SJSA1 (cell line): ENCODE measurements around the genes CCDC22, CENPVL3, GSPT2, XAGE1A and XAGE5.

DNA sequence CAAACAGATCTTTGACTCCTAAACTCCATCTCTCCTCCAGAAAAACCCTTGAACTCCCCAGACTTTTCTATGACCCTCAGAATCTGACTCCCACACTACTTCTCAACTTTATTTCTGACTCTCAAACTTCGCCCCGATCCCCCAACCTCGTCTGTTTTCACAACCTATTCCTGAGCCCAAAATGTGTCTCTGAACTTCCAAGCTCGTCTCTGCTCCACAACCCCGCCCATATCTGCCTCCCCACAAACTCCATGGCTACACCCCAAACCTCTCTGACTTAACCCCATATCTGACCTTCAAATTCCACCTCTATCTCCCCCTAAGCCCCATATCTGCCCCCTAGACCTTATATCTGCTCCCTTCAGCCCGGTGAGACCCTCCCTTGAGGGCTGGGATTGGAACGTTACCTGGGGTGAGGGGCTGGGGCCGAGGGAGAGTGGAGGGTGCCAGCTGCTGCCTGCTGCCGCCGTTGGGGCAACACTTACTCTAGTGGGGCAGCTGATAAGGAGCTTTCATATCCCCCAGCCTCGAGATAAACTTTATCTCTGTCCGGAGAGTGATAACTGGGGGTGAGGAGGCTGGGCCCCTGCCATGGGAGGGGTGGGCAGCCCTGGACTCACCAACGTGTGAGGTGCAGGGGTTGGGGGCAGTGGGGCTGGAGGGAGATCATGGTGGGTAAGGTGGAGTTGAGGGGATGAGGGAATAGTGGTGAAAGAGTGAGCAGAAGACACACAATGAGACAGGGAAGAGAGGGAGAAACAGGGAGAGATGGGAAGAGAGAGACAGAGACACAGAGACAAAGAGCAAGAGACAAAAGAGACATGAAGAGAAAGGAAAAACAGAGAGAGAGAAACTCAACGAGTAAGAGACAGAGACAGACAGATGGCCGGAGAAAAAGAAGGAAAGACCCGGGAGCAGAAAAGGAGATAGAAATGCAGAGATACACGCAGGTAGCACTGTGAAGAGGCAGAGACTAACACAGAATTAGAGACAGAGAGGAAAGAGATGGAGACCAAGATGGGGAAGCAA lies 1.4 kb downstream of the GATA1 start:
- RAMPAGE, long total RNA, result no peak

DNA sequence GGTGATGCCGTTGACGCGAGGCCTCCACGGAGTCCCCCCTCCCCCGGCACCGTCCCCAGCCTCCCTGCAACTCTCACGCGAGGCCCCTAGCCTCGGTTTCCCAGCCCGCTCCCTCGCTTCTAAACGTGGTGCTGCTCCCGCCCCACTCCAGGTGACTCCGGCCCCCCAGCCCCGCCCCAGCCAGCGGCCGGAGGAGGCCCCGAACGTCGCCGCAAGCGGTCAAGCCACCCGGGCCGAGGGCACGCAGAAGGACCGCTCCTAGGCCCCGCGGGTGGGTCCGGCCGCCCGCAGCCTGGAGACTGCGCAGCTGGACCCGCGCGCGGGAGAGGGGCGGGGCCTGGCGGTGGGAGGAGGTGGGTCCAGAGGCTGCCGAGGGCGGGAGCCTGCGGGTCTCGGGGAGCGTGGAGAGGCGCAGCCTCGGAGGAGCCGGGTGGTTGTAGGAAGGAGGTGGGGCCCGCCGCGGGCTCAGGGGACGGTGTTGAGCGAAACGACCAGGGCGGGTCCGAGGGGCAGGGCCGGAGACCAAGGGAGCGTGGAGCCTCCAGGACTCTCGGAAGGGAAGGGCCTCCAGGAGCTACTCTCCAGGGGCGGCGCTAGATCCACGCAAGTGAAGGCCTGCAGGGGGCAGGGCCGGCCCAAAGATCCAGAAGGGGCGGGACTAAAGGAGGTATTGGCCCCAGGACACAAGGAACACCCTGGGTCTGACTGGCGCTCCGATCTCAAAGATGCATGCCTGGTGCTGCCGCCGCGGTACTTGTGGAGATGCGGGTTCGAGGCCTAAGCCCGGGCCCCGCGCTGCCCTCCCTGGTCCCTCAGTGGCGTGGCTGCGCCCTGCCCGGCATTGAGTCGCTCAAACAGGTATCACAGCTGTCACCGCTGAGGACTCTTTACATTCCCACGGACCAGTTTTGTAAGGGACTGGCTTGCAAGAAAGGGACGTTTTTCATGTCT lies 6.1 kb downstream of the TIMM17B start:
- RAMPAGE, long total RNA, result no peak

GRCh38 chrX:48896390-48896777 lies 1.2 kb downstream of the TIMM17B start:
- RAMPAGE, long total RNA, result no peak

DNA sequence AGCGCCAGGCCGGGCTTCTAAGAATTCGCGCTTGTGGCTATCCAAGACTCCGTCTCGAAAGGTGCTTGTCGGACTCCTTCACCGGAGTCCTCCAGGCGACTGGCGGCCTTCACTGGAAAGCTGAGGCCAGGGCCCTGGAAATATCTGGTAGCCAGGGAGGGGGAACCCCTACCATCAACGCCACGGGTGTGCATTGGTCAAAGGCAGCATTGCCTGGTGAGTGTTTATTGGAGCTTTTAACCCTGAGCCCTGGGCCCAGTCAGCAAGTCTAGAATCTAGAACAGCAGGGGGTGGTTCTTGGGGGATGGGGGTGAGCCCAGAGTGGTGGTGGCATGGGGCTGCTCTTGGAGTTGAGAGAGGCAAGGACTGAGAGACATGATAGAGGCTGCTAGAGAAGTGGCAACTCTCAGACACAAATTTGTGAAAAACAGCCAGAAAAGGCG lies 629 bp upstream of the PIM2 start:
- RAMPAGE, long total RNA, result no peak

DNA sequence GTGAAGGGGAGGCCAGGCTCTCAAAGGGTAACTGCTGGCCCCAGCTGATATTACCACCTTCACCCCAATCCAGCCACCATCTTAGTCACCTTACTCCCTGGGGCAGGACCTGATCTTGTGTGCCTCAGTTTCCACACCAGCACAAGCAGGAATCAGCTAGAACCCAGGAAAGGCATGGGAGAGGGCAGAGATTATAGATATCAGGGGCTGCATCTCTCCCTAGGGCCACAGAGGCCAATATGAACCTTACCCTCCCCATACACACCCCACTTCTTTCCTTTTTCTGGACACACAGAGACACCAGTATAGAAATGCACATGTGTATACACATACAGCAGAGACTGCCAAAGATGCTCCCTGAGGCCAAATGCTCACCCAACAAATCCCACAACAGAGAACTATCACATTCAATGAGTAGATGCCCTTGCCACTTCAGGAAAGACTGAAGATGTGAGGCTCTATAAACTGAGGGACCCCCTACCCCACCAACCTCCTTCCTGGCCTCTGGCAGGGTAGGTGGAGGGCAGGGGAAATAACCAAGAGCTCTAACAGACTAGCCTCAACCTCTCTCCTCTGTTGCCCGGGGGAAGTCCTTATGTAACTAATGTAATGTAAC lies 18.1 kb downstream of the OTUD5 start:
- RAMPAGE, long total RNA, result no peak

DNA sequence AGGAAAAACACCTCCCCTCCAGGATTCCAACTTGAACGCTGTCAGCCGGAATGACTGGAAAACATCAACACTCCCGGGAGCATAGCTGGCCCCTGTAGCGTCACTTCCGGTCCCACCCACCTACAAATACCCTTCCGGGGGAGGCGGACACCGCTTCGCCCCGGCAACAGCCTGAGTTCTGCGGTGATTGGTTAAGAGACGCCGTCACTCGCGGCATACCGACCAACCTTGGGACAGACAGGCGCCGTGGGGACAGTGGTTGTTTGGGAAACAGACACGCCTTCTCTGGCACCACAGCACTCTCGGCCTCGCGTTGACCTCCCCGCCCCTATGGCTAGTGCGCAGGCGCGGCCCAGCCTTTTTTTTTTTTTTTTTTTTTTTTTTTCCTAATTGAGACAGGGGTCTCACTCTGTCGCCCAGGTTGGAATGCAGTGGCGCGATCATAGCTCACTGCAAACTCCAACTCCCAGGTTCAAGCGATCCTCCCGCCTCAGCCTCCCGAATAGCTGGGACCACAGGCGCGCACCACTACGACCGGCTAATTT lies 948 bp upstream of the OTUD5 start:
- RAMPAGE, long total RNA, result no peak

DNA sequence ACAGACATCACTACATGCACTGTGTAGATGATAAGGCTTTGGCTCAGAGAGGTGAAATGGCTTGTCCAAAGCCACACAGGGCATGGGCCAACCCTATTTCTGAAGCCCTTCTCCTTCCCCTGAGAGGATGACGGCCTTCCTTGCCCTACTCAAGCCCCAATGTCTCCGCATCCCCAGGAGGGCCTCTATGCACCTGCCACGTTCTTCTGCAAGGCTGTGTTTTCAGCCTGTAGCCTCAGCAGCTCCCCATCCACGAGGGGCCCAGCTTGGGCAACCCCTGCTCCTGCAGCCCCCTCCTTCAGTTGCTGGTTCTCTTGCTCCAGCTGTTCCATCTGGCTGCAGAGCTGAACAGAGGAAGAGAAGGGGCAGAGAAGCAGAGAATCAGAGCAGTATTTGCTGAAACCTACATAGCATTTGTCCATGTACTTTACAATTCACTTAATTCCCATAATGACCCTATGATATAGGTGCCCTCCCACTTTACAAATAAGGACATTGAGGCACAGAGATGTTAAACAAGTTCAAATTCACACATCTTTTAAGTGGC lies 8.8 kb downstream of the GRIPAP1 start:
- RAMPAGE, long total RNA, result no peak

- RAMPAGE, long total RNA, result no peak
These were observed 18.4 kb upstream of the GPKOW start for GRCh38 chrX:49141645-49142526.

DNA sequence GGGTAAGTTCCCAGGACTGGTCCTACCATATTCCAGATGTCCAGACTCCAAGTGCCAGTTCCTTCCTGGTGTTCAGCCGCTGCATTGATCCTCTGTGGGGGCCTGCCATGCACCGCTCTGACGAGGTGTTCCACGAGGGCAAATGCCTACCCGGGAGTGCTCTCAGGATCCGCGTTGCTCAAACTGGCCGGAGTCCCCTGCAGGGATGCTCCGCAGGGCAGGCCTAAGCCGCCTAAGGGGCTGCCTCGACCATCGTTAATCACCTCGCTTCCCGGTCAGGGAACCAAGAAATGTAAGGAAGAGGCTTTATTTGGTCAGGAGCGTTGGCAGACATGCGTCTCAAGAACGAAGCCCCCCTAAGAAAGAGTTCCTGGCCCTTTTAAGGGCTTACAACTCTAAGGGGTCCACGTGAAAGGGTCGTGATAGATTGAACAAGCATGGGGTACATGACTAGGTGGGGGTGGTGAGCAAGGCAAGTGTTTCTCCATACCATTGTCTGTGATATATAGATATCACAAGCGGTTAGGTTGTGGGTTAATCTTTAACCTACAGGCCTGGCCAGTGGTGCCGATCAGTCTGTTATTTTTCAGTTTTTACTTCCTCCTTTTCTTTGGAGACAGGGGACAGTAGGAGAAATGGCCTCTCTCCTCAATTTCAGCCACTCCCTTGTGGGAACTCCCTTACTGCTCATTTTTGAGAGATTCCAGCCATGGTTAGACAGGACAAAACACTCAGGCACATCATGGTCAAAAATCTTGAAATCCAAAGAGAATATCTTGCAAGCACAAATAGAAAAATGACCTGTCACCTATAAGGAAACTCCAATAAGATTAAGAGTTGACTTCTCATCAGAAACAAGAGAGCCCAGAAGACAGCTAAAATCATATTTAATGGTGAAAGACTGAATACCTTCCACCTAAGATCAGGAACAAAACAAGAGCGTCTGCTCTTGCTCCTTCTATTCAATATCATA lies 13.9 kb upstream of the MAGIX start:
- RAMPAGE, long total RNA, result no peak

- RAMPAGE, long total RNA, result no peak
These were observed 6.5 kb downstream of the PLP2 start for GRCh38 chrX:49178171-49178608.

GRCh38 chrX:49235207-49235853 lies at the start of gene CCDC22:
CCDC22 (plus strand) TSS chrX:49235470.
- RAMPAGE, long total RNA, result start-site peak on the plus strand at chrX:49235470-49235534, 23 and 5 reads in 2 replicates

DNA sequence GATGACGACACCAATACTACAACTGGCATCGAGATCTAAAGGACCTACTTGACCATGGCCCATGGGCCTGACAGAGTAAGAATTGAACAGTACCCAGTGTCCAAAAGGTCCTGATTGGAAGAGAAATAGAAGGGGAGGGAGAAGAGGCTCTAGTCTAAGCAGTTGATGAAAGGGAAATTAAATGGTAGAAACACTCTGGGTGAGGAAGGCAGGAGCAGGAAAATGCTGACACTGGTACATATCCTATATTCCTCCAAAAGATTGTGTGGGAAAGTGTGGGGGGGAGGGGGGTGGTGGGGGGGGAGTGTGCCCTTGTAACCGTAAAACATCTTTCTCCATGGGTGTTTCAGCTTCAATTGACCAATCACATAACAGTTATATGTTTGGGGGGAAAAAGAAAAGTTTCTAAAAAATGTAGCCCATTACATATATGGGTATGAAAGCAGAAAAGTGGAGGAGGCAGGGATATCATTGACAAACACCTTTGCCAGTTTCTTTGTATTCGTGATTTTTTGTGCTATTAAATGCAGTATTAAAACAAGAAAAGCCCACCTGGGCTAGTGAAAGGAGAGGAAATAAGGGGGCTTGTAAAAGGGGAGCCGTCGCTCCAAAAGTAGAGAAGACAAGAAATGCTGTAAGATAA lies 2.5 kb downstream of the USP27X start:
- RAMPAGE, long total RNA, result no peak

GRCh38 chrX:50111556-50112148 lies 89.2 kb downstream of the AKAP4 start:
- RAMPAGE, long total RNA, result no peak

- RAMPAGE, long total RNA, result no peak
These were observed 94.4 kb upstream of the DGKK start for GRCh38 chrX:50565037-50565452.

GRCh38 chrX:50595023-50595449 lies 124.4 kb upstream of the DGKK start:
- RAMPAGE, long total RNA, result no peak

- RAMPAGE, long total RNA, result no peak
These were observed at the start of gene CENPVL3 for GRCh38 chrX:51618373-51619194. CENPVL3 (minus strand) TSS chrX:51618912.

- RAMPAGE, long total RNA, result no peak
These were observed at the start of gene GSPT2 for GRCh38 chrX:51743010-51744108. GSPT2 (plus strand) TSS chrX:51743442.

GRCh38 chrX:52495604-52495958 lies at the start of gene XAGE1A:
XAGE1A (plus strand) TSS chrX:52495808.
- RAMPAGE, long total RNA, result no peak

DNA sequence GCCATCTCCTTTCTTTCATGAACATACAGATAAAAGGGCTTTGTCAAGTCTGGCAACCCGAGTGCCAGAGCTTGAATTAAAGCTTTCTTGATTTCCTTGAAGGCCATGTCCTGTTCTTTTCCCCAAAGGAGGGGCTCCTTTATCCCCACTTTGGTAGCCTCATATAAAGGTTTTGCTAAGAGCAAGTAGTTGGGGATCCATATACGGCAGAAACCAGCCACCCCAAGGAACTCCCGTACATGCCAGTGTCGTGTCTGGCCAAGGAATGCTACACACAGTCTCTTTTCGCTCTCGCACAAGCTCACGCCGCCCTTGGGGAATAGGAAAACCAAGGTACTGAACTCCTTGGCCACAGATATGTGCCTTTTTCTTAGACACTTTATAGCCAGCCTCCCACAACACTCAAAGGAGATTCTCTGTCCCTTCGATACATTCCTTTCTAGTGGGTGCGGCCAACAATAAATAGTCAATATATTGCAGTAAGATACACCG lies 57.5 kb upstream of the XAGE1B start:
- RAMPAGE, long total RNA, result no peak

DNA sequence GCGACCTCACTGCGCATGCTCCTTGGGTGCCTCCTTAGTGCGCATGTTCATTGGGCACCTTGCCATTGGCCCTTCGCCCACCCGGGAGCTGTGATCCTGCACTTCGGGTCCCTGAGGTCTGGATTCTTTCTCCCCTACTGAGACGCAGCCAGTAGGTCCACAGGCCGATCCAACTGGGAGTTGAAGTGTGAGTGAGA lies at the start of gene XAGE5:
XAGE5 (plus strand) TSS at position 62 of the 197 bp plus-strand sequence.
- RAMPAGE, long total RNA, result no peak